Frontal cortex (tissue), 2 donors: ENCODE measurements around the genes SCD5 and CDS1.

GRCh38 chr4:78805752-78806775, 29.9 kb downstream of the BMP2K start:
- RAMPAGE, long total RNA: no peak

GRCh38 chr4:78825828-78826543, 49.8 kb downstream of the BMP2K start:
- RAMPAGE, long total RNA: no peak

GRCh38 chr4:78905736-78906444, 33.3 kb downstream of the PAQR3 start:
- RAMPAGE, long total RNA: no peak

DNA sequence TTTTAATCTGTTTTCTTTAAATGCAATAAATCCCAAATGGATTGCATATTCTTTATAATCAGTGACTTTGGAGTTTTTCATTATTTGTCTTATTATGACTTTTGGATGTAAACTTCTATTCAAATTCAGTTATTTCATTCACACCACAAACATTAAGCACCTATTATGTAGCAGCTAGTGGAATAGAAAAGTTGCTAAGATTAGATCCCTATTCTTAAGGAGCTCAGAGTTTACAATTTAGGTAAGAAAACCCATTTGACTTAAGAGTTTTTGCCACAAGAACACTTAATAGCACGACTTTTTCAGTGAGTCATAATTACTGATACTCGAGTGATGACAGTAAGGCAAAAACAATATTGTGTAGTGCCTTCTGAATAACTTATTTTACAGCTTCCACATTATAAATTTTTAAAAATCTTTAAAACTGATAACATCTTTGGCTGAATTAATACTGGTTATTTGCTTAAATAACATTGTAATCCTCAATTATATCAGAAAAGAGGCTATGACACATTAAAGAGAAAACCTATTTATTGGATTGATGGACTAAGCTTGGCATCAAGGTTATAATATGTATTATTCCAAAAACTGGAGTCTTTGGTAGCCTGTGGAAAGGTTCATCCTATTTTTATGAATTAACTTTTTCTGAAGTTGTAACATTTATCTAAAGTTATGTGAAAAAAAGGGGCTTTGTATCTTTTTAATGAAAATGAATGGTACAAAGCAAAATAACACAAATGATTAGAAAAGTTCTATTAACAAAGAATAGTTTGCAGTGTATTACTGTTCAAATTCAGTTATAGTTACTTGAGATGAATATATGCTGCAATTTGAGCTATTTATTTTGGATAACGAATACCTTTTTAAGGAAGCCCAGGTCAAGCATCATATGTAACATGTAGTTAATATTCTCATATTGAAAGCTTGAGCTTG, 22.7 kb downstream of the PAQR3 start:
- RAMPAGE, long total RNA: no peak

DNA sequence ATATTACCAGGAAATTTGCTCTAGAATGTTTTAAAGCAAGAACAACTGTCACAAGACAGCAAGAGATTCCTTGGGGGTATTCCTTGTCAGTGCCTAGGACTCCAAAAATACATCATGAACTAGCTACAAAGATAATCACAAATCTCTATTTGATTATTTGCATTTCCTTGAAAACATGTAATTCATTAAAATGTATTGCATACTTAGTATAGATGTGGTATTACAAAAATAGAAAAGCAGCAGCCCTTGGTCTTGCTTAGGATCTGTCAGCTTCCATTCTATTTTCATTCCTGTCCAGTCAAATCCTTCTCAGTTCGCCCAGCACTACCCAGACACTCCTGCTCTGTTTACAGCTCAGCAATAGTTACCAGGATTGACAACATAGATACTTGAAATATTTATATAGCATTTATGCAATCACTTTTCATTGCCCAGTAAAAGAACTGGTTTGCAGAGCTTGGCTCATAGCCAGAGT, 9.2 kb upstream of the BMP3 start:
- RAMPAGE, long total RNA: no peak

DNA sequence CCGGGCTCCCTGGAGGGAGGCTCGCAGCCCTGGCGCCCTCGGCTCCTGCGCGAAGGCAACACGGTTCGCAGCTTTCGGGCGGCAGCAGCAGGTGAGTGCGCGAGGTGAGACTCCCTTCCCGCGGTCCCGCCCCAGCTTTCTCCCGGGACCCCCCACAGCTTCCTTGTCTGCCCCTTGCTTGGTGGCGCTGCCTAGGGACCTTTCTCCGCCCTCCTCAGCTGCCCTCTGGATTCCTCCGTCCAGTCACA, 926 bp downstream of the BMP3 start:
- RAMPAGE, long total RNA: no peak

DNA sequence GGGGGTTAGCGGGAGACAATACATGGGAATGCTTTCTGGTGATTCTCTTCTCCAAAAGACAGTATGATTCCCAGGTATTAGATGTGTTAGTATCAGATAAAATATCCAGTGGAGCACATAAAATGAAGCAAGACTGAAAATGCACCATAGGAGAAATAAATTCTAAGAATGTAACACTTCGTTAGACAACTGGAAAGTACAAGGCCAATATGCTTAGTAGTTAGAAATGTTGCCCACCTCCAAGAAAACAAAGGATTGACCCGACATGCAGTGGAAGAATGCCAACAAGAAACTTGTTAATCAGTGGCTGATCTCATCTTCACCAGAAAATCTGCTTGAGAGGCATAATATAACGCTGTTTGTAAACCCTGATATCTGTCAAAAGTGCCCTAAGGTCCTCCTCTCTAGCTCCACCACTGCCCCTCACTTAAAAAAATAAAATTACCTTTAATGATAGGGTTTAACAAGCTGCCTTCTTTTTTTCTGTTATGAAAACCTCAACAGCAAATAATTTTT, 1.9 kb downstream of the RASGEF1B start:
- RAMPAGE, long total RNA: no peak

- RAMPAGE, long total RNA: no peak
Measured at GRCh38 chr4:82347989-82348918, 25.5 kb downstream of the HNRNPD start.

GRCh38 chr4:82352365-82353184, 21.2 kb downstream of the HNRNPD start:
- RAMPAGE, long total RNA: no peak

DNA sequence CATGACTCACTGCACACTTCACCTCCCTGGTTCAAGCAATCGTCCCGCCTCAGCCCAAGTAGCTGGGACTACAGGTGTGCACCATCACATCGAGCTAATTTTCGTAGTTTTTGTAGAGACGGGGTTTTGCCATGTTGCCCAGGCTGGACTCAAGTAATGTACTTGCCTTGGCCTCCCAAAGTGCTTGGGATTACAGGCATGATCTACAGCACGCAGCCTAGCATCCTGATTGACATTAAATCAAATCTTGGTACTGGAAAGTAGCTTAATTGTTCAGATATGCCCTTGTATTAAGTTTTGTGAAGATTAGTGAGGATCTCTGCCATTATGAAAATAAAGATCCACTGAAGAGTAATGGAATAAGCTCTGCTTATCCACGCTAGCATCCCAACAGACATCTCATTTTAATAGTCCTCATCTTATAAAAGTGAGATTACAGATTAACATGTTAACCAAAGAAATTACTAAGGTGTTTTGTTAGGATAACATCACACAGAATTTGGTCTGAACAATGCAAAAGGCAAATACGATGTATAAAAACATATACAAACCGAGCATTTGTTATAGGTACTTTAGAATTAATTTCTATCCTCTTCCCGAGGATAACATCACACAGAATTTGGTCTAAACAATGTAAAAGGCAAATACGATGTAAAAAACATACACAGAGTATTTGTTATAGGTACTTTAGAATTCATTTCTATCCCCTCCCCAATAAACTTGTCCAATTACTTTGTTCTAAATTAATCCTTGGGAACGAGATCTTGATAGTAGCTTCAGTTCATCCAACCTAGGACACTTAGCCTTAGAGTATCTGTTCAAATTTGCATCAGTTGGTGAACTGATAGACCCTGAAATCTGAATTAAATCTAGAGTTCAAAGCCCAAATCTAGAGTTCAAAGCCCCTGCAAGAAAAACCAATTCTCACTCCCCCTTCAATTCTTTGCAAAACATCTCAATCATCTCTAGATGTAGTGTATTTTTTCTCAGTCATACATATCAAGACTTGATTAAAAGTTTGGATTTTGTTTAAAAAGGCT, 7.8 kb downstream of the HNRNPDL start:
- RAMPAGE, long total RNA: no peak

DNA sequence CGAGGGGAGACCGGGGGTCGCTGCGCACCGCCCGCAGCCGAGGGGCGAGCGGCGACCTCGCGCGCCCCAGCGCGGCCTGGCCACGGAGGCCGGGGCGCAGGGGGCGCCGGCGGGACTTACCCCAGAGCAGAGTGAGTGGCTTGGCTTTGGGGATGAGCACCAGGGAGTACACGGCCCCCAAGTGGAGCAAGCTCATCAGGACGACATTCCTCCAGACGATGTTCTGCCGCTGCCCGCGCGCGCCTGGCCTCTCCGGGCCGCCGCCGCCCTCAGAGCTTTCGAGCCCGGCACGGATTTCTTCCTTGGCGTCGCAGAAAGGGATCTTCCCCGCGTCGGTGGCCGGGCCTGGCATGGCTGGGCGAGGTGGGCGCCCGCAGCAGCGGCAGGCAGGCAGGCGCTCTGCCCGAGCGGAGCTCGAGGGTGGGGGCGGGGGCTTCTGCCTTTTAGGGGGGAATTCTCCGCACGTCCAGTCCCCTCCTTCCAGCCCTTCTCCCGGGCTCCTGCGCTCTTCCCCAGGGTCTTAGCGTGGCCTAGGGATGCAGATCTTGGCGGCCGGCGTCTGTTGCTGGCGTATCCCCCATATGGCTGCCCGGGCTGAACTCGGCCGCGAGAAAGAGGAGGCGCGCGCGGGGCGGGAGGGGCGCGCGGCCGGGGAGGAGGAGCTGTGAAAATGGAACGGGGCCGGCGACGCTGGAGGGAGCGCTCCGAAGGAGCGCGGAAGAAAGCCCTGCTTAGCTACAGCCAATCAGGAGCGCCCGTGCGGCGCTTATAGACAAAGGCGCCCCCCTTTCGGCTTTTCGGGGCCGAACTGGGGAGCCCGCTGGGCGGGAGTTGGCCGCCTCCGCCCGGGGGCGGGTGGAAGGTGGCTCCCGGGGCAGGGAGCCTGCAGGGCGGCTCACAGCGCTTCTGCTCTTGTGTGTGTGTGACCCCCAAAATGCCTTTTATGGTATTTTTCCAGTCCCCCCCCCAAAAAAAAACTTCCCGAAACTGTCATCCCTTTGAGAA, at the start of gene SCD5:
SCD5 (minus strand) TSS at position 611 of the 1,005 bp plus-strand sequence.
- RAMPAGE, long total RNA: no peak

- RAMPAGE, long total RNA: no peak
Measured at GRCh38 chr4:82823251-82824102, 24.9 kb upstream of the SCD5 start.

DNA sequence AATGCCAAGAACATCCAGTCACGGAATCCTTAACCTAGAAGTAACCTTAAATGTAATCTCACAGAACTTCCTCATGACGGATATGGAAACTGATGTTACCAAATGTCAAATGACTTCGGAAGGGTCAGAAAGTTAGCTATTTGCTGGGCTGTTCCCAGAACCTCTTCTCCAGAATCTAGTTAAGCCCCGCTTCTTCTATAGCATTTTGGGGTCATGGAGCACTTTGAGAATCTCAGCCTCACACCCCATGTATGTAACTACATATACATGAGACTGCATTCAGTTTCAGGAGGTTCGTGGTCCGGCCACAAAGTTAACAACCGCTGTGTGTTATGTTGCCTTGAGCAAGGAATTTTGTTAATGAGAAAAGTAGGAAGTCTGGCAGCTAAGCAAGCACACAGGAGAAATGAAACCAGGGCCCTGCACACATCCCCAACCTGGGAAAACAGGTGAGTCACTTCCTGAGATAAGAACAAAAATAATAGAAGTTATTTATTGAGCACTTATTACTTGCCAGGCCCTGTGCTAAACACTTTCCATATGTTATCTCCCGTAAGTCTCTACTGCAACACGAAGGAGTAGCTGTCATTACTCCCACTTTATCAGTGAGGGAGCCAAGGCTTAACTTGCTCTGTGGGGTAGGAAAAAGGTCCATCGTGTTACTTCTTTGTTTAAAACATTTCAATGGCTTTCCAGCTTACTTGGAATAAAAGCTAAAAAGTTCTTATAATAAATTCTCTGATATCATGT, 36.0 kb upstream of the PLAC8 start:
- RAMPAGE, long total RNA: no peak

DNA sequence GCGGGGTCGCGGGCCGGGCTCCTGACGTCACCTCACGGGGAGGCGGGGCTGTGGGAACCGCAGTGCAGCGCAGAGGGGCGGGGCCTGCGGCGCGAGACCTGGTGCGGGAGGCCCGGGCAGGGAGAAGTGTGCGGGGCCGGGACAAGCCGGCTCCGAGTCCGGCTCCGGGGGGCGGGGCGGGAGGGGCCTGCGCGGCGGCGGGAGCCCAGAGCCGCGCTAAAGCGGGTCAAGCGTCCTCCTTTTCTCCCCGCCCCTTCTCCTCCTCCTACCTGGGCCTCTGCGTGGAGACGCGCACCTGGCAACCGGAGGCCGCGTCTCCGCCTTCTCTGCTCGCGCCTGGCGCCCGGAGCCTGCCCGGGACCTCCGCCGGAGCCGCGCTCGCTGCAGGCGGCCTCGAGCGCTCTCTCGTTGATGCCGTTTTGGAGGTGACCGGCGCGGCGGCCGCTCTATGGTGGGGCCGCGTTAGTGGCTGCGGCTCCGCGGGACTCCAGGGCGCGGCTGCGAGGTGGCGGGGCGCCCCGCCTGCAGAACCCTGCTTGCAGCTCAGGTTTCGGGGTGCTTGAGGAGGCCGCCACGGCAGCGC, at the start of gene CDS1:
CDS1 (plus strand) TSS at position 320 of the 583 bp plus-strand sequence.
- RAMPAGE, long total RNA: no peak

- RAMPAGE, long total RNA: no peak
Measured at GRCh38 chr4:84724335-84725062, 141.6 kb downstream of the CDS1 start.

GRCh38 chr4:84960131-84960534, 6.4 kb downstream of the WDFY3 start:
- RAMPAGE, long total RNA: no peak

DNA sequence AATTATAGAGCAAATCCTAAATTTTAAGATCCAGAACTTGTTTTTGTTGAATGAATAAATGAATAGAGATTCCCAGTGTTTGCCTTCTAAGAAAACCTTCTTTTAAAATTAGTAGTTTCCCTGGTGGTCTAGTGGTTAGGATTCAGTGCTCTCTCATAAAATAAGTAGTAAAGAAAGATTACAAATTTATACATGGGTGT, 152.7 kb upstream of the ARHGAP24 start:
- RAMPAGE, long total RNA: no peak

- RAMPAGE, long total RNA: no peak
Measured at GRCh38 chr4:85456866-85457088, 18.2 kb upstream of the ARHGAP24 start.

- RAMPAGE, long total RNA: no peak
Measured at GRCh38 chr4:85725587-85726207, 250.7 kb downstream of the ARHGAP24 start.

DNA sequence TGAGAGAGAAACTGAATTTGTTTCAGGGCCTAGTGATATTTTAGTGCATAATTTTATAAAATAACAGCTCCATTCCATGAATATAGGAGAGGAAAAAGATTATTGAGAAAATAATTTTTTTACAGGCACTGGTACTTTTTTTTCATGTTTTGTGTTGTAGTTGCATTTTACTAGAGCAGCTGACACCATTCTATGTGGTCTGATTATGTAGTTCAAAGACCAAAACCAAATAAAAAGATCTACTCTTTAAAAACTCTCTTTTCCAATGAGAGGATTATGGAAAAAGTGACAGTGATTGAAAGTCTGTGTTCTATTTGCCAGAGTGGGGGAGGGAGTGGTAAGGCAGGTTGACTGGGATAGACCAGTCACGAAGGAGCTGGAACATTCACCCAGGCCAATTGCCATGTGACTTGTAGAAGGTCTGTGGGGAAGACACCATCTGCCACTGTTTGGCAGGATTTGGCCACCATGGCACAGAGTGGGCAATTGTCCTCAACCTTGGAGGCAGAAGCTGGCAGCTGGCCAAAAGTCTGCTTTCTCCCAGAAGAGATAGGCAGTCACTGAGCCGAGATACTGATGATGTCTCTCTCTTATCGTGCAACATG, 266.8 kb downstream of the ARHGAP24 start:
- RAMPAGE, long total RNA: no peak